RPMI7951 (cell line): ENCODE measurements around a stretch of chr6.

- RAMPAGE, long total RNA, result no peak
Observed at GRCh38 chr6:164109686-164110280, 695.3 kb downstream of the QKI start.

DNA sequence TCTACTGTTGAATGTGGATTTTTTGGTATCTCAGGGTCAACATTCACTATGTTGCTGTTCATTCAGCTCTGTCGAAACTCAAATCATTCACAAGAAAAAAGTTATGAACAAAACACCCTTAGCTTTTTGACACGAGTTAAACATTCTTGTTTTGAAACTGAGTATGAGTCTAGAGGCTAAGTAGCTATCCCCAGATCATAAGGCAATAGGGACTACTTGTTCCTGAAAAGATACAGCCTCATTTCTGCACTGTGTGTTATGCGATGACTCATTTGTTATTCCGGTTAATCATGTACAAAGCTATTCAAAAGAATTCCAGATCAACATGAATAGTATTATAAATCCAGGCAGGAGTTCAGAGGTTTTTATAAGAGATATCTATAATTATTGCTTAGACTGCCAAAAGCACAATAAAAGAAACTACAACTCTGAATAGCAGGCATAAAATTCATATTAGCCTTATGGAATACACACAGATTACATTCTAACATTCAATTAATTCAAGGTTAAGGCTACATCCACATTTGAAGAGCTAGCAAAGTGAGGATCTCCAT lies 908.1 kb downstream of the QKI start:
- RAMPAGE, long total RNA, result no peak

GRCh38 chr6:164337483-164338675 lies 923.4 kb downstream of the QKI start:
- RAMPAGE, long total RNA, result no peak

- RAMPAGE, long total RNA, result no peak
Observed at GRCh38 chr6:164396211-164396745, 913.1 kb downstream of the C6orf118 start.

DNA sequence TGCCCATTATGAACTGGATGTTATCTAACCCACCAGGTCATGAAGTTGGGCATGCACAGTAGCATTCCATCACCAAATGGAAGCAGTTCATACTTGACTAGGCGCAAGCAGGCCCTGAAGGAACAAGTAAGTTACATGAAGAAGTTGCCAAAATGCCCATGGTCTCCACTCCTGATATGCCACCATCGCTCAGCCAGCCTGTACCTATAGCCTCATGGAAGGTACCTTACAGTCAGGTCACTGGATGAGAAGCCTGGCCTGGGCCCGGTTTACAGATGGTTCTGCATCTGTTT lies 432.6 kb downstream of the C6orf118 start:
- RAMPAGE, long total RNA, result no peak

DNA sequence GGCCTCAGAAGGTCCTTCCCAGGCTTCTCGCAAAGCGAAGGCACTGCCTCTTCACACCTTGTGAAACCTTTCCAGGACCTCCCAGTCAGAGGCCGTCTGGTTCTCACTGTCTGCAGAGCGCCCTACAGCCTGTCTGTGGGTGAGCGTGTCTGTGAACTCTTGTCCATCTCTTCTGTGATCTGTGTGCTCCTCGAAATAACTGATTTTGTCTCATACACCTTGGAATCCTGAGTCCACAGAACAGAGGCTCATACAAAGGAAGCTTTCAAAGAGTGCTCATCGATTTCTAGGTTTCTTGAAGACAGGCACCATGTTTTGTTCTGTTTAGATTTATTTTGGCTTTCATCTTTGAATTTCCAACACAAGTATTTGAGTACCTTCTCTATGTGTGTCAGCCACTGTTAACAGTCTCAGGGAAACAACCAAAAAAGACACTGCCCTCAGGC lies 6.3 kb downstream of the PDE10A start:
- RAMPAGE, long total RNA, result no peak

DNA sequence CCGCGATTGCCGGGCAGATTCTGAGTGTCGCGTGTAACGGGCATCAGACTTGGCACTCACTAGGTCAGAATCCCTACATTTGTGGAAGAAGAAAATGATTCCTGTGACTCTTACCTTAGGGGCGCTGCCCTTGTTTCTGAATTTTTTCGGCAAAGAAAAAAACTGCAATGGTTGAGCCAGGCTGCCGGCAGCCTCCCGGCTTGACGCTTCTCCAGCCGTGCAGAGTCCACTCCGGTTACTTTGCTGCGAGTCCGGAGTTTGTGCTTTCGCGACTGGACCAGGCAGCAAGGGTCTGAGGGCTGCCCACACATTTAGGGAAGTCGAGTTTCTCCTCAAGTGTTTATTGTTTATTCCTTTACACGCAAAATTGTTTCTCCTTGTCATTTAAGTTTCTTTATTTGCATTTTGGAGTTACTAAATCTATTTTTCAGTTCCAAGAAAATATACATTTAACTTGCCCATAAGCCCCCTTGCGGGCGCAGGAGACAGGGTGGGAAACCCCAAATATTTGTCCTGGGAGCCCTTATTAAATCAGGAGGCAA lies 1.5 kb upstream of the PDE10A start:
- RAMPAGE, long total RNA, result no peak

- RAMPAGE, long total RNA, result no peak
Observed at GRCh38 chr6:165774811-165775367, 111.8 kb upstream of the PDE10A start.

DNA sequence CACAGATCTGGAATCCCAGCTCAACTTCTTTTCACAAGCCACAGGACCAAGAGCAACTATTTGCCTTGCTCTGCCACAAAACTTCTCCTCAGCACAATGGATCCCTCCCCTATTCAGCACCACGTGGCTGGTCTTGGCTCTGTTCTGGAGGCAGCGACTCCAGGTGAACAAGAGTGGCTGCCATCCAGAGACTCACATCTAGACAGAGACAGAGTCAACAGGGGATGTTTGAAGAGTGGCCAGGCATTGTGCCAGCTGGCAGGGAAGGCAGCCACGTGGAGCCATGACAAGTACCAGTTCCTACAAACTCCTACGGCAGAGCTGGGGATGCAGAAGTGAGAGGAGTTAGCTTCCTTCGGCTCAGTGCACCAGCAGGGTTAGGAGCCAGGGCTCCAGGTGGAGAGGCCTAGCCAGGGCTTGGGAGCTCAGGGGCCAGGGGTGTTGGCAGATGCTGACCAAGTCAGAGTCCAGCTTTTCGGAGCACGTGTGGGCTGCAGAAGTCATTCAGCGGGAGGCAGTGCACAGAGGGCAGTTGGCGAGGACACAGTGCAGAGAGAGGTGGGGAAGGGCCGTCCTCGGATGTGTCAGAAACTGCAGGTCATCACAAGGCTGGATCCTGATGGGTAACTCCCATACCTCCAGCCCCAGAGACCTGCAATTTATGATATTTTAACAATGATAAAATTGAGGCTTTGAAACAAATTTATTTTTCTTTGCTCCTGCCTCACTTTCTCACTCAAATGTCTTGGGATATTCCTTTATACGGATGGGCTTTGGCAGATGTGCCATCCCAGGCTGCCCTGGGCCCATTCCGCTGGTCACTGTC lies 171.7 kb upstream of the PDE10A start:
- RAMPAGE, long total RNA, result no peak

DNA sequence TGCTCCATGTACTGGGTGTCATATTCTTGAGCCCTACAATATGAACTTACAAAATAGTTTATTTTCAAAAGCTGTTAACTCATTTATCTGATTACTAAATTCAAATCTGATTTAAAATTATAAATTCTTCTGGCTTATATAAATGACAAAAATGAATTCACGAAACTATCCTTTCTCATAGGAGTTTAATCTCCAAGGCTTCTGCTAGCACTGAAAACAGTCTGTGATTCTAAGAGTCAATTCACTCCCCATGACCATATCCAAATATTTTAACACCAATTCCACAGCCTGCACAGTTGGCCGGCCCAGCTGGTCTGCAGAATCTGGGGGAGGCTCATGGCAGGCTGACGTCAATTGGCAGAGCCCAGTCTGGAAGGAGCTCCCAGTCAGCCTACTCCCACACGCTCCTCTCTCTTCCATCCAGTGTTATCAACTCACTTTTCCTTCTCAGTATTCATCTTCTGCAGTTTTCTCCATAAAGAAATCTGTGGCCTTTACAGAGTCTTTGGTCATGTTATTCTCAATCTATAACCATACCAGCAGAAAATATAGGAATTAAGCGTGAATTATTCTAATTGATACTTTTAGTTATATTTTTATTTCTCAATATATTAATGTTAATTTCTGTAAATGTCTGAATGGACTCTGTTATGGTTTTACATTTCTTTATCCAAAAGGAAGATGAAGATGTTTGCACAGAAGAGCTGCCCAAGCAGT lies 111.0 kb downstream of the TBXT start:
- RAMPAGE, long total RNA, result no peak

- RAMPAGE, long total RNA, result no peak
Observed at GRCh38 chr6:166306652-166307614, 1.3 kb downstream of the PRR18 start.

DNA sequence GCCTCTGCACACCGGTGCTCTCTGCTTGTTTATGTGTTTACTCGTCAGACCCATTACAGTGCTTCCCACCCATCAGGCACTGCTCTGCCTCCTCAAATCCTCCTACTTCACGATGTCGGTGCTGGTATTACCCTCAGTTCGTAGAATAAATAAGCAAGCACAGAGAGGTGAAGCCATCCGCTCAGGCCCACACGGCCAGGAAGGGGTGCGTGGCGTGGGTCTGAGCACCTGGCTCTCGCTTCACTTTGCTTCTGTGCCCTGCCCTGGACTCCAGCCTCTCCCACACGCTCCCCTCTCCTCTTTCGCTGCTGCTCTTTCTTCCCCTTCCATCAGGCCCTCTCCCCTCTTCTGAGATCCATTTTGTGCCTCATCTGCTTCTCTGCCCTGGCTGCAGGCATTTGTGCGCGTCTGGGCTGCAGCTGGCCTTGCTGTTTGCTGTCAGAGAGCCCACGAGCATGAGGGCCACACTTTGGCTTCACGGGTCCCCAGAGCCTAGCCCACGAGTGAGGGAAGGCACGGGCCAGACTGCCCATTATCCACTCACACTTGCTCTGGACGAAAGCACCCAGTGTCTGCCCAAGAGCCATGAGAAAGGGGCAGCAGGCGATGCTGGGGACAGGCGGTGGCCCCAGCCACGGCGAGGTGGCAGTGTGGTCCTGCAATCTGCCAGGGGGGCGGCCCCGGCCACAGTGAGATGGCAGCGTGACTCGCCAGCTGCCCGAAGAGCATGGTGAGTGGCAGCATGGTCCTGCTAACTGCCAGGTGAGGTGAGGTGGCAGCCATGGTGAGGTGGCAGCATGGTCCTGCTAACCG lies 96.2 kb upstream of the MPC1 start:
- RAMPAGE, long total RNA, result no peak

- RAMPAGE, long total RNA, result no peak
Observed at GRCh38 chr6:166556689-166557482, 29.6 kb downstream of the RAMACL start.

GRCh38 chr6:166612657-166613505 lies 14.2 kb downstream of the RPS6KA2 start:
- RAMPAGE, long total RNA, result no peak

DNA sequence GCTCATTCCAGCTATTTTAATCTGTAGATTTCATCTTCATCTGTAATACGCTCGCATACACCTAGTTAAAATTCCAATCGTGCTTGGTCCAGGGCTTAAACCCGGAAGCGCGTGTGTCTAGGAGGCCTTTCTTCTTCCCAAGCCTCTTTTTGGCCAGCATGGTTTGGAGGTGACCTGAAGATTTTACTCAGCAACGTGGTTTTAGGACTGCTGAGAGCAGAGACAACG lies 144.2 kb upstream of the RPS6KA2 start:
- RAMPAGE, long total RNA, result no peak

- RAMPAGE, long total RNA, result no peak
Observed at GRCh38 chr6:167119366-167120094, 3.4 kb upstream of the CCR6 start.

DNA sequence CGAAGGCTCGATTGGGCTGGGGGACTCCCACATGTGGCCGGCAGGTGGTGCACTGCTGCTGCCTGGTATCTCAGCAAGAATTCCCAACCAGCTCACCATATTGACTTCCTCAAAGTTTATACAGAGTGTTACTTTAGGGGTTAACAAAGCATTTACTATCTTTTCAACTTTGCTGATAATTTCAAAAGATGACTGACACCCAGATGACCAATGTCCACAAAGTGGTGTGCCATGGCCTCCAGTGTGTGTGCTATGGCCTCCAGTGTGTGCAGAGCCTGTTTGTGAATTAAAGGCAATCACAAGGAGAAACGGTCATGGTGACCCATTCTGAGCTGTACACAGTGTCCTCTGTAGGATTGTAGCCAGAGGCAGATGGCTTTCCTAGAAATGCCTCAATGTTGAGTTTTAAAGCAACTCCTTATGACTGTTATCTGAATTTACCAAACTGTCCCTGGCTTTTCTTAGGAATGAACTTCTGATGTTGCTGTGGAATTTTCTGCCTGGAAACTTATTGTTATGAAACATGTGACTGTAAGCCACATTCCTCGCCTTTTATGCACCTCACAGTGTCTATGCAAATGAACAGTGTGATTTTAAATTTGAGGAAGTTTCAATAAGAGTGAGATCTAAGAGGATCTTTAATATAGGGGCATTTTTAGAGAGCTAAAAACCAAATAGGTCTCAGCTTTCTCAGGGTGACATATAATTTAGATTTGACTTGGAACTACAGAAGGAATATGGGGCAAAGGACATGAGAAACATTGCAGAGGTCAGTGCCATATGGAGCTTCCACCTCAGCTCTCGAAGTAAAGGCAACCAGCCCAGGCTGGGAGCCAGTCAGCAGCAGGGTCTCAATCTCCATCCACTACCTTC lies 2.4 kb upstream of the CCR6 start:
- RAMPAGE, long total RNA, result no peak

- RAMPAGE, long total RNA, result no peak
Observed at GRCh38 chr6:167157483-167157911, 283 bp downstream of the GPR31 start.

DNA sequence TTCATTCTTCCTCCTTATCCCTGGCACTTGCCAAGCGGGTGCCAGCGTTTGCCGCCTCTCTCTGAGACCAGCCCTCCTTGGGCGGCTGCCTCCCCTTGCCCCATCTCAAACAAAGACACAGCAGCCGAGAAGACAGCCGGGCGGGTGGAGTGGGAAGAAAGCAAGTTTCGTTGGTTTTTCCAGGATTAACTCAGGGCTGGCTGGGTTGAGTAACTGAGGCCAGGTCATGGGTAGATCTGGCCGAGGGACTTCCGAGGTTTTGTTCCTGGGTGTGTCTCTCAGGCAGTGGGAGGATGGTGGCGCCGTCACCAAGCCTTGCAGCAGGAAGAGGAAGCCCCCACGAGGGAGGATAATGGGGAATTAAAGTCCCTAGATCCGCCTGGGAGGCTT lies 167.2 kb downstream of the TTLL2 start:
- RAMPAGE, long total RNA, result no peak

DNA sequence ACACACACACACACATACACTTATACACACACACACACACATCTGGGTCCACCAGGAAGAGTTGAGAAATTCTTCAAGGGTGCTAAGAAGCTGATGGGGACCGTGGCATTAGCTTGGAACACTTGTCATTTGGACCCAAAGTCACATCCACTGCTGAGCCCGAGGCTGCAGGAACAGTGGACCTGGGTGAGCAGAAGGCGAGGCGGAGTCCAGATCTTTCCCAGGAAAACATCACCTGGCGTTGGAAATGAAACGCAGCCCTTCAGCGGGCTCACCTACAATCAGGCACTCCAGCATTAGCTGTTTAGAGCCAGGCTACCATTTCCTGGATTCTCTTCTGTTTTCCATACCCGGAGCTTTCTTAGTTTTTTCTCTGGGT lies 170.6 kb downstream of the TTLL2 start:
- RAMPAGE, long total RNA, result no peak